ENCODE results near the gene GPRIN3.

GRCh38 chr4:88960444-88960907 is 96.5 kb downstream of the FAM13A start:
- PRO-cap = no peak

DNA sequence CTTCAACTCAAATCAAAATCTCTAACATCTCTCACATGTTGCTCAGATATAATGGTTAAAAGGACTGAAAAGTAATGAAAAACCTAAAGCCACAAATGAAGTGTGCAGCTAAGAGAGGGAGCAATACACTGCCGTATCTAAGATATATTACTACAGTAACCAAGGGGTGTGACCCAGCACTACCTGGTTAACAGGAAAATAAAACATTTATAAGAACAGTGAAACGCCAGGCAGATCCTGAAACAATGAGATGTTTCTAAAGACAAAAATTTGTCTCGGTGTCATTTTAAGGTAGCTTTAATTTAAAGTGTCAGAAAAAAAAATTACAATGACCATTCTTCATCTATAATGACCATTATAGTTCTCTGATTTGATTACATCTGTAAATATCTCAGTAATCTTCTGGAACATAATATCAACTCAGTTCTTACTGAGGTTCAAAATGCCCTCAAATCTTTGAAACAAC is 27.2 kb downstream of the FAM13A start:
- PRO-cap = no peak

GRCh38 chr4:89303142-89303669 is 4.4 kb downstream of the GPRIN3 start:
- PRO-cap = unidirectional peak, minus-strand start at chr4:89303254

GRCh38 chr4:89306351-89307216 is 1.0 kb downstream of the GPRIN3 start:
- PRO-cap = unidirectional peak, minus-strand start at chr4:89306989

DNA sequence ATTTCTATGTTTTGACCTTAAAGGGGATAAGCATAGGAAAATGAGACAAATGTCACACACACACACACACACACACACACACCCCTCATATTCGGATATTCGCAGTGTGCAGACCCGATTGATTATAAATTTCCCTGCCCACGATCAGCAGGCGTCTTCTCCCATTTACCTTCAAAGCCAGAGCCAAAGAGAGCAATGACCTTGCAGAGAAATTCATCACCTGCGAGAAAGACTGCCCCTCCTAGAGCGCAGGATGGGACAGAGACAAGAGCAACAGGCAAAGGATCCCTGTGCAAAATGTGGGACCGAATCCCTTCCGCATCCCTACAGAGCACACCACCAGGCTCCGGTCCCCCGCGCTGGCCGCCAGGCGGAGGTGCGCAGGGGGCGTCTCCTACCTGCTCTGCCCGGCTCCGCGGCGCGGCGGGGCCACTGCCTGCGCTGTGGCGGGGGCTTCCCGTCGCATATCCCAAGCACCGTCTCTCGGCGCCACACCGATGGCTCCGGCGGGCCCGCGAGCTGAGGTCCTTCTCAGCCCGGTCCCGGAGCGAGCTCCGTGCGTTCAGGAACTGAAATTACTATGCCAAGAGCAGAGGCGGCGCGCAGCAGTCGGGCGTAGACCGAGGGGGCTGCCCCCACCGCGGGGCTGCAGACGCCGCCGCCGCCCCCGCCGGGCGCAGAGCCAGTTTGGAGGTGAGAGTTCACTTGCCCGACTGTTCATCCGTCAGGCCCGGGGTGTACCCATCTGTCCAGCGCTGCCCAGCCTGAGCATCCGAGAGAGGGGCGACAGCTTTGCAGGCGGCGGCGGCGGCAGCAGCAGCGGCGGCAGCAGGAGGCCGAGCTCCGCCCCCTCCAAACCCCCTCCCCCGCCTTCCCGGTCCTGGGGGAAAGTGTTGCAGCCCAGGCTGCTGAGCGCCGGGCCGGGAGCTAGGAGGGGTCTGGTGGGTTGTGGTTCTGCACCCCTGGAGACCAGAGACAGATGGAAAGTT is at the start of gene GPRIN3:
Gene GPRIN3, minus strand, starts transcription at position 584 of the 989 bp plus-strand sequence.
- PRO-cap = unidirectional peak, plus-strand start at position 267 of the sequence; bidirectional peak, plus-strand start at position 581 of the sequence, minus-strand start at position 549 of the sequence; bidirectional peak, plus-strand start at position 789 of the sequence, minus-strand start at position 788 of the sequence

- PRO-cap = no peak
These were observed 9.4 kb upstream of the GPRIN3 start for GRCh38 chr4:89316764-89317568.

DNA sequence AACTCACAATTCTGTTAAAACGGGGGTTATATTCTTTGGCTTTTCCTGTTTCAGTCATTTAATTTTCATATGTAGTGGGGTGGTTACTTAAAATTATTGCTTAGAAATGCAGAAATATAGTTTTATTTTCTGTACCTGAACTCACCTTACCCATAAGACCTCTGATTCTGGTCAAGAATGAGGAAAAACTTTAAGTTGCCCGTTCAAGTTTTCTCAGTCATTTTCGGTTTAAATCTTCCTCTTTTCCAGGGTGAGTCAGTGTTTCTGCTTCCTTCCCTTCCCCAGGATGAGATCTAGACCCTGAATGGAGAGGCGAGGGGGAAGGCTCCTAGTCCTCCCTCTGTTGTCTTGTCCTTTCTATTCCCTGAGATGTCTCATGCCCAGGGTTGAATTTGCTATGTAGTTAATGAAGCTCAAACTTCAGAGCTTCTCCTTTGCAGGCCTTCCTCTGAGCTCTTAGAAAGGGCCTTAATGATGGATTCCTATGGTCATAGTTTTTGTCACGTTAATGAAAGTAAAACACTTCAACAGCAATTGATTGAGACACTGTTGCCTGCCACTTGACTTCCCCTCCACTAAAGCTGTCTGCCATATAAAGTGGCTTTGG is 24.1 kb upstream of the GPRIN3 start:
- PRO-cap = unidirectional peak, plus-strand start at position 303 of the sequence

DNA sequence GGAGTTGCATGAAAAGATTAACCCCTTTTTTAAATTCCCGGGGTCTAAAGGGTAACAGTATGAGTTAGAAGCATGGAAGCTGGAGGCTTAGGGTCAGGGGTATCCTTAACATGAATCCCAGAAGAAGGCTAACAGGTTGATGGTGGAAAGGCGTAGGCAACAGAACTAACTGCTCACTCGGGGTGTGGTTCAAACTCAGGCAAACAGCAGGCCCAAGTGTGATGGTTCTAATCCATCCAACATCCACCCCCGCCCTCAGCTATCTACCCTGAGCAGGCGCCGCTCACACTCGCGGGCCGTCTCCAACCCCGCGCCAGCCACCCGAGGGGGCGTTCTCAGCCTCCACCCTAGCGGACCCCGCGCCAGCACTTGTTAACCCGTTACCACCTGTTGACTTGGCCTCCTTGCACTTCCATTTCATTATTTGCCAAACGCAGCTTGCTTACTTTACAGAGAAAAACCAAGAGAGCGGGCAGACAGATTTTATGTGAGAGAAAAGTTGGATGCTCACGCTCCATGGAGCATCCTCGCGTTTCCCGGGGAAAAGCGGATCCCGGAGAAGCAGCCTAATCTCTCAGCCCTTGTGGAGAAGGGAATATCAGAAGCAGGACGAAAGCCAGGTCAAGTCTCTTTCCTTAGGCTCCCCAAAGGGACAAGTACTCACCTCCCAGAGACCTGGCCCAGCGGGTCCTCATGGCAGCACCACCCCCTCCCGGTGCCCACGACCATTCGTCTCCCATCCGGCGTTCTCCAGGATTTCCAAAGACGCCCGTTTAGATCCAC is 820 bp downstream of the SNCA start:
- PRO-cap = no peak

DNA sequence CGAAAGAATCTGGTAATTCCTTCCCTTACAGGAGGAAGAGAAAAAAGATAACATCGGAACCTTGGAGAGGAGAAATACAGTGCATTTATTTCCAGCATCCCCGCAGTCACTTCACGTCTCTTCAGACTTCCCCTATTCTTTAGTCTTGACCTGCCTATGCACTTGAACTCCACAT is 318 bp upstream of the CCSER1 start:
- PRO-cap = no peak

GRCh38 chr4:90649271-90649722 is 522.1 kb downstream of the CCSER1 start:
- PRO-cap = no peak

DNA sequence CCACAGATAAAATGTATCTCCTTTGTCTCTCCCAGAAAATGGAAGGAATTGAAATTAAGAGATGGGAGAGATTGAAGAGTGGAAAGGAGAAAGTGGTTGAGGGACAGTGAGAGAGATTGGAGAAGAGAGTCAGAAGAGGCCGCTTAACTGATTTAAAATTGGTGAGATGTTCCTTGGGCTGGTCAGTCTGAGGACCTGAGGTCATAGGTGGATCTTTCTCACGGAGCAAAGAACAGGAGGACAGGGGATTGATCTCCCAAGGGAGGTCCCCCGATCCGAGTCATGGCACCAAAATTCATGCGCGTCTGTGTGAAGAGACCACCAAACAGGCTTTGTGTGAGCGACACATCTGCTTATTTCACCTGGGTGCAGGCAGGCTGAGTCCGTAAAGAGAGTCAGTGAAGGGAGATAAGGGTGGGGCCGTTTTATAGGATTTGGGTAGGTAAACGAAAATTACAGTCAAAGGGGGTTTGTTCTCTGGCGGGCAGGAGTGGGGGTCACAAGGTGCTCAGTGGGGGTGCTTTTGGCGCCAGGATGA is 140.2 kb downstream of the GRID2 start:
- PRO-cap = no peak

DNA sequence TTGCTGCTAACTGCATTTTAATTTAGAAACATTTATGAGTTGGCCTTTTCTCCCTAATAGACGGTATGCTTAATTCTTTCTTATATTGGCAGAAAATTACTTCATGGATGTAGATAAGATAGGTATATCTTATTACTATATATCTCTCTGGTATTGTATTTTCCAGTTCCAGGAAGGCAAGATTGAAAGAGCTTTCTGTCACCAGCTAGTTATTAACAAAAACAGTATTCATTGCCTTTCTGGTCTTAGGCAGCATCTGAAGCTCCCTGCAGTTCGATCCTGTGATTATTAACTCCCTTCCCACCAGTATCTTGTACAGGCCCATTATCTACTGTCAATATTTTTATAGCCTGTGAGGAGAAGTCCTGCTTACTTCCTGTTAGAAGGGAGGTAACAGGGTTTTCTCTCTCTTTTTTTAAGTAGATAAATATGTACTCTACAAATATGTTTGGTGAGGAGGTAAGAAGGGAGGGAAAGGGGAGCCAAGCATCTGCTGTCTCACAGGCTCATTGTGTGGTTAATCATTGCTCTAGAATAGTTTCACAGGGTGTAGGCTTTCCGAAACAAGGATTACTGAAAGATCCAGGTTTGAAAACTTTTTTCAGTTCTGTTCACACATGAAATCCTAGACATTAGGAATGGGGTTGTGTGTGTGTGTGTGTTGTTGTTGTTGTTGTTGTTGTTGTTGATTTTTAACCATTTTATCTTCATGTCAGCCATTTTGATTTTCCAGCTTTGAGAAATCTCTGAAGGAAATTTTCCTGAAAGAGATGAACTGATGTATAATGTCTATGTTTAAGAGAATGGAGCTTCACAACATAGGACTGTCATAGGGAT is 14.1 kb downstream of the ATOH1 start:
- PRO-cap = bidirectional peak, plus-strand start at position 462 of the sequence, minus-strand start at position 281 of the sequence

DNA sequence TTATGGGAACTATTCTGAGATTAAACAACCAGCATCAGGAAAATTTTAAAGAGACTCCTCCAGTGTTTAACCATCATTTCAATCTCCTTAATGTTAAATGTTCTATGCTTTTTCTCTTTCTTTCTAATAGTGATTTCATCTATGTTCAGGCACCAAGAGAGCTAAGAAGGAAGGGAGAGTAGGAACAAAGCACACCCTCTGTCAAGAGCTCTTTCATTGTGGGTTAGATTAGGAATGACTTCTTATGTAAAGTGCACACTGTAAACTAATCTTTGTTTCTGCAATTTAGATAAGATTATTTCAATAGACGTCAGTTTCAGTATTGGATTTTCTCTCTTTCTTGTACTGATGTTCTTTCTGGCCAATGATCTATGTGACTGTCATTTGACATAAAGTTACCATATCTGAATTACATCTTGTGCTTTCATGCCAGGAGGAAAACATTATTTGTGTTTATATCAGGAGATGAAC is 48.1 kb downstream of the ATOH1 start:
- PRO-cap = unidirectional peak, minus-strand start at position 218 of the sequence

DNA sequence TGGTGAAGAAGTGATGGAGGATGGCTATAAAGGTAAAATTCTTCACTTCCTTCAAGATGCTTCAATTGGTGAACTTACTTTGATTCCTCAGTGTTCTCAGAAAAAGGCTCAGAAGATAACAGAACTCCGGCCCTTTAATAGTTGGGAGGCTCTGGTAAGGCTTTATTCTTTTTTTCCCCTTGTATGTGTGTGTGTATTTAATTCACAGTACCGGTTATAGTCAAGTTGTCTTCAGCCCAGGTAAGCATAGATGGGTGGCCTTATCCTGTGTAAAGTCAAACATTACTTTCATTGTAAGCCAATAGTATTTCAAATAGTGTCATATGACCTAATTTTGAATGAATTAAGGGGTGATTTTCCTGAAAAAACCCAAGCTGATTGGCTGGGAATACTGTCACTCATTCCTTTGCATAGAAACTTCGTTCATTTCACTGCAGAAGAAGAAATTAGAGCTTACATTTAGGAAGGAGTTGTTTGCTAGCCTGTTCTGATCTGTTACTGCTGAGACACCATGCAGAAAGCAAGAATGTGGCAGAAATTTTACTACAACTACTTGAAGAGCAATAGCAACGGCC is 45.3 kb downstream of the SMARCAD1 start:
- PRO-cap = no peak

GRCh38 chr4:94406940-94407476 is 44.7 kb upstream of the PDLIM5 start:
- PRO-cap = no peak

- PRO-cap = bidirectional peak, plus-strand start at chr4:94452902, minus-strand start at chr4:94452707
These were observed 1.1 kb downstream of the PDLIM5 start for GRCh38 chr4:94452548-94453480.

- PRO-cap = no peak
These were observed 17.4 kb downstream of the PDLIM5 start for GRCh38 chr4:94468890-94469744.

DNA sequence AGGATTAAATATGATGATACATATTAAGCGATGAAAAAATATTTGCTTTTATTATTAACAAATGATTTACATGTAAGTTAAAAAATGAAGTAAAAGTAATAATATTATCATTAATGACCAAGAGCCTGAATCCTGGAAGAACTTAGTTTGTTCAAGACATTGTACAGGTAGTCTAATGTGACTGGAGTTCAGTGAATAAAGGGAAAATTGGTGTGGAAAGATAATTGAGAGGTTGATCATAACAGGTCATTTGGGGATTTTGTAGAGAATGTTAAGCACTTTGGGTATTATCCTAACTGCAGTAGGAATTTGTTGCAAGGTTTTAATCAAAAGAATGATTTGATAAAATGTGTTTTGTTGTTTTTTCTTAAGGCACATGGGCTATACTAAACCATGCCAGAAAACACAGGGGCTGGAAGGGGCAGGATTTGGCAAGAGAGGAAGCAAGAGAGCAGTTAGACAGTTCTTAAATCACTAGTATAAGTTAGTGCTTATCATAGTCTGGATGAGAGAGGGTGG is 151.2 kb downstream of the PDLIM5 start:
- PRO-cap = no peak

DNA sequence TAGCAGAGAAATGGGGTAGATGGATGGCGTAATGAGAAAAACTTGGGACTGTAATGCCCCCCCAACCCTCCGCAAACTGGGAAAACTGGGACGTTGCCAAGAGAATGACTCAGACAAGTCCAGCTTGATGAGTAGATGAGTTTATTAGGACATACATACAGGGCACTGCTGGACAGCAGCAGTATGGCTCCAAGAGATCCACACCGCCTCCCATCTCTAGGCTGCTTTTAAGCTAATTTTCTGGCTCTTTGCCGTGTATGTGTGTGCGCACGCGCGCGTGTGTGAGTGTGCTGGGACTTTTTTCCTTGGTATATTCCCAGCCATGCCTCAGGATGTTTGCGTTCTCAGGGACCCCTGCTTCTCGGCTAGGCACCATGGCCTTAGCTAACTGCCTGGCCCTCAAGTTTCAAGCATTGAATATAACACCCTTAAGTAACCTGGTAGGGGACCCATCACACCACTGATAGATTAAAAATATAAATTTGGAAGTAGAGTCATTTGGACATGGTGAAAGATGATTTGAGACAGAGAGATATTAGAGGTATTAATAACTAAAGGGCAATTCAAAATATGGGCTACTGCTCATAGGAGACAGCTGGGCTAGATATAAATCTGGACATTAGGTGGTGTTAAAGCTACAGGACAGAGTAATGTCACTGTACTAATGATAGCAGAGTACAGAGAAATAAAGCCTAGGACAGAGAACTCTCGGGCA is 151.8 kb downstream of the PDLIM5 start:
- PRO-cap = no peak

DNA sequence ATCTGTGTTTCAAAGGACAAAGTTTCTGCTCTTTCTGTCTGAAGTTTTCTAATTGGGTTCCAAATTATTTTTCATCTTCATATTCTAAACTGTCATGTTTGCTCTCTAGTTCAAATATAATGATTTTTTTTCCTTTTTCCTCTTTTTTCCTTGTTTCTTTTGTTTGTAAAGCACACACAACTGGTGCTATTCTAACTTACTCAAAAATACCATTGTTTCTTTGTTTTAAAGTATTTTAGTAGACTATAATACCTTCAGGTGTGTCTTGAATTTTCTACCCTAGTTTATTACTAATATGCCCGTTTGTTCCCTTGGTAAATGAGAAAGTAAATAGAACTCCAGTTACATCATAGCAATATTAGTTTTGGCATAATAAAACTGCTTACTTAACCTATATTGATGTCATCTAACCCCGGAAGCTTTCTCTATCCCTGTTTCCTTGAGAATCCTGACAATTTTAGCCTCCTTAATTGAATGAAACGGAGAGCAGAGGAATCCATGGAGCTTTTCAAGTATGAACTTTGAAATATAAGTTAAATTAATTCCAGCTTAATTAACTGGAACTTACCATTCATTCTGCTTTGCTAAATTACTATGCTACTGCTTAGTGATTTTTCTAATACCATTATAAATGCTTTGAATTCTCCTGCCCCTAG is 87.5 kb upstream of the BMPR1B start:
- PRO-cap = no peak